Sciatic nerve (tissue), 1 donor: ENCODE measurements around a stretch of chr10.

- PRO-cap, result bidirectional peak, plus-strand start at chr10:136143, minus-strand start at chr10:136017; bidirectional peak, plus-strand start at chr10:136287, minus-strand start at chr10:136196; unidirectional peak, minus-strand start at chr10:136414
Observed at GRCh38 chr10:135913-136650, 827 bp downstream of the ZMYND11 start.

GRCh38 chr10:151059-151789 lies 16.0 kb downstream of the ZMYND11 start:
- PRO-cap, result no peak

GRCh38 chr10:435934-436749 lies 253.3 kb downstream of the DIP2C start:
- PRO-cap, result no peak

GRCh38 chr10:510954-511564 lies 178.4 kb downstream of the DIP2C start:
- PRO-cap, result no peak

DNA sequence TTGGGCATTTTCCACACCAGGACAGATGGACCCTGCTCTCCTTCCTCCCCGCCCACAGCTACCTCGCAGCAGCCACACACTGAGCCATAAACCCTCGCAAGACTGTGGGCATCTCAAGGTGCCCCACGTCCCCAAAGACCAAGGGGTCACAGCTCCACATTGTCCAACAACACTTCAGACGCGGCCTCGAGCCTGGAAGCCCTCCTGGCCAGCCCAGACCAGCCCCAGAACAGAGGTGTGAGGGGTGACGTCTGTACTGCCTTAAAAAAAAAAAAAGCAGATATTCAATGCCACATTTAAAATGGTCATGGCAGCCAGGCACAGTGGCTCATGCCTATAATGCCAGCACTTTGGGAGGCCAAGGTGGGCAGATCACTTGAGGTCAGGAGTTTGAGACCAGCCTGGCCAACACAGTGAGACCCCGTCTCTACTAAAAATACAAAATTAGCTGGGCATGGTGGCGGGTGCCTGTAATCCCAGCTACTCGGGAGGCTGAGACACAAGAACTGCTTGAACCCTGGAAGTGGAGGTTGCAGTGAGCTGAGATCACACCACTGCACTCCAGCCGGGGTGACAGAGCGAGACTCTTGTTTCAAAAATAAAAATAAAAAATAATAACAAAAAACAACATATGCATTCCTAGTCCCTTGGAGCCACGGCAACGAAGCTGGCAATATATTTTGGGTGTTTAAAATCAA lies 36.5 kb downstream of the DIP2C start:
- PRO-cap, result no peak

- PRO-cap, result no peak
Observed at GRCh38 chr10:822699-823530, 108.6 kb downstream of the LARP4B start.

DNA sequence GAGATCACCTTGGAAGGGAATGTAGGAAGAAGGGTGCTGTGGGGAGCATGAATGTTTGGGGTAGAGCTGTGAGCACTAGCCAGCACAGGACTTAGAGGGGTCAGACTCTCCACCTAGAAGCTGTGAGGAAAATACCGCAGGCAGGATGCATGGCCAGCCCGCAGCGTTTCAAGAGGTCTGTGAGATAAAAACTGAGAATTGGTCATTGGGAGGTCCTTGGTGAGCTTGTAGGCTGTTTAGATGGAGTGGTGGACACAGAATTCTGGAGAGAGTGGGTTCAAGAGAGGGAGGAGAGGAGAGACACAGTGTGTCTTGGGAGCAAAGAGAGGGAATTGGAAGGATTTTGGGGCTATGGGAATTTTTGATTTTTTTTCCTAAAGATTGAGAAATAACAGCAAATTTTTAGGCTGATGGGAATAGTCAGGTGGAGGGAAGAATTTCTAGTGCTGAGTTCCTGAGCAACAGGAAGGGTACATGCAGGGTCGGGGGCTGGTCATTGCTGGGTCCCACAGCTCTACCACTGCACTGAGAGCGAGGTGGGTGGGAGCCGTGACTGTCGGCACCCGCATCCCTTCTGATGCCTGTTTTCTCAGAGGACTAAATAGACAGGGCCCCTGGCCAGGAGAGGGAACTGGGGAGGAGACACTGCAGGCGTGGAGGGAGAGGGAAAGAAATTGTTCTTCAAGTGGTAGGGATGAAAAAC lies 7.1 kb downstream of the GTPBP4 start:
- PRO-cap, result no peak

DNA sequence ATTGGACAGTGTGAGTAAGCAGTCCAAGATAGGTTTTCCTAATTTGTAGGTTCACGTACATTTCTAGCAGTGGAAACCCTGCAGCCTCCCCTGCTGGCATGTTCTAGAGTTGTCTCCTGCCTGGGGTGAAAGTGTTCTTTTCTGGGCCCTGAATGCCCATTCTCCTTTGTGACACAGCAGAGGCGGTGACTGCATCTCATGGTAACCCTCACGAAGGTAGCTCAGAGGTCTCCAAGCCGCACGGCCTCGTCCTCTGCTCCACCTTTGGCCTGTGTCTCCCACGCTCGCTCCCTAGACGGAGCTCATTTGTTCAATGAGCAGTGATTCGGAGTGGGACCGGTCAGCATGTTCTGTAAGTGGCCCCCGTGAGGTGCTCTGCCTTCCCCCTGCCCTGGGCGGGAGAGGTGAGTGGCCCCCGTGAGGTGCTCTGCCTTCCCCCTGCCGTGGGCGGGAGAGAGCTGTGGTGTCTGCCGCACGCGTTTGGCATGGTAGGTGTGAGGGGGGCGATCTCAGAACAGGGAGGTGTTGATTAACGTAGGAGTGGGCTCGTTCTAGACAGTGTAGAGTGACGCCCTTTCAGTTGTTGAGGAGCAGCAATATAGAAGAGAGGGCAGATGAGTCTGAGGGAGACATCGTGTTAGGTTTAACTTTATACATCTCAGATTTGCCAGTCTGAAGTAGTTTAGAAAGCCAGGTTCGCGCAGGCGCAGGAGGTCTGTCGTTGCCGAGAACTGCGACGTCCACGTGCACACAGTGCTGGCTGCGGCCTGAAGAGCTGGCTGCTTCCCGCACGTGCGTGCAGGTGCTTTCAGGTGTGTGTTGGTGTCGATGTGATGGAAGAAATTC lies 18.2 kb downstream of the WDR37 start:
- PRO-cap, result no peak

- PRO-cap, result no peak
Observed at GRCh38 chr10:1110166-1110567, 54.0 kb downstream of the WDR37 start.

DNA sequence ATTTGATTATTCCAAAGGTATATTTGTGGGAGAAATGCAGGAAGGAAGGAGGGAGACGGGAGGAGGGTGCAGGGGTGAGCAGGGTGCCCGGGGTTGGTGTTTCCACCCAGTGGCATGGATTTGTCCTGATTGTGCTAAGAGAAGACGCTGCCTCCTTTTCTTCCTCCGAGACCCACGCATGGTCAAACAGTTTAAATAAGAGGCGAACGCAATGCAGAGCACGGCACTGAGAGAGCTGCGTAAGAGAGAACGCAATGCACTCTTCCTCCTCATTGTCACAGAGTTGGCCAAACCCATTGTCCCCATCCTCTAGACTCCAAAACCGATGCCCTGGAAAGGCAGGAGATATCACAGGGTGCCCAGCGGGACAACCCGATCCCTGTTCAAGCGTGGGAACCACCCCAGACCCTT lies 187.9 kb downstream of the ADARB2 start:
- PRO-cap, result no peak

GRCh38 chr10:1552275-1552629 lies 185.1 kb downstream of the ADARB2 start:
- PRO-cap, result no peak

DNA sequence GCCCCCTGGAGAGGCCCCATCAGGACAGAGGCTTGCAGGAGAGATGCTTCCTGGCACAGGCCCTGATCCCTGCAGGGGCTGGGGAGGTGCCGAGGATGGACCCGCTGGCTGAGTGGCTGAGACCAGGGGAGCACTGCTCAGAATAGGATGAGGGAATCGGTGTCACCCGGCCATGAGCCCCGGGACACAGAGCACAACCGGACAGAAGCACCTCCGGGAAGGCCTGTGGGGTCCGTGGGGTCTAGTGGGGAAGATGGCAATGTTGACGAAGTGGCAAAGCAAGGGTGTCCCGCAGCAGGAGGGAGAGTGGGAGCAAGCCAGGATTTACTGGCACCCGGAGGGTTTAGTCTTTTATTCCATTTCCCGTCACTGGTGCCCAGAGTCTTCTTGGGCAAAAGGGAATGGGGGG lies 140.8 kb downstream of the ADARB2 start:
- PRO-cap, result no peak

DNA sequence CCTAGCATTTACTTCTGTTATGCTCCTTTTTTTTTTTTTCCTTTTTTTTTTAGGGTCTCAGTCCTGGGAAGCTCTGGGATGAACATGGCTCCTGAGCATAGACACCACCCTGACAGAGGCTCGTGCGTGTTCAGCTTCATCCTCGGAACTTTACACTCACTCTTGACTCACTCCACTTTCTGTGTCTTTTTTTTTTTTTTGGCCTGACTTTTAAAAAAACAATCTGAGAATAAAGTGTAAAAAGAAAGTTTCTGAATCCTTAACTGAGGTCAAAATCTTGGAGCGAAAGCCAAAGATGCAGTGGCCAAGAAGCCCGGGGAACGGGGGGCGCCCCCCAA lies 19.2 kb upstream of the PFKP start:
- PRO-cap, result no peak

DNA sequence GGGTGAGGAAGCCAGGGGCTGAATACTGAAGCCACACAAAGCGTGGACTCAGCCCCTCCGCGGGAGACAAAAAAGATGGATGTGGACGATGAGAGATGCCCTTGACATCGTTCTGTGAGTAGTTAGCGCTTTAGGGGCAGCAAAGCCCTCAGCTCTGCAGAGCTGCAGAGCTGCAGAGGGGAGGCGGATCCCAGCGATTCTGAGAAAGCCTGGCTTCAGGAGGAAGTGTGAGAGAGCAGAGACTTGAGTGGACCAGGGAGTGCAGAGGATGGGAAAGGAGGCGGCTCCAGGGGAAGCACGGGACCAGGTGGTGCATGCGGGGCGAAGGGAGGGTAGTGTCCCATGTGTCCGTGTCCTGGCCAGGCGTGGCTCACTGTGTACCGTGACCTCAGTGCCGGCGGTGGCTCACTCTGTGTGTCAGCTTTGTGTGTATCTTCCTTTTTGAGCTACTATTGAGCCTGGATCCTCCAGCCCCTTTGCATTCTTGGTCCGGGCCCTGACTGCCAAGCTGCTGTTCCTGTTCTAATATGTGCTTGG lies 250.8 kb upstream of the PITRM1 start:
- PRO-cap, result no peak

DNA sequence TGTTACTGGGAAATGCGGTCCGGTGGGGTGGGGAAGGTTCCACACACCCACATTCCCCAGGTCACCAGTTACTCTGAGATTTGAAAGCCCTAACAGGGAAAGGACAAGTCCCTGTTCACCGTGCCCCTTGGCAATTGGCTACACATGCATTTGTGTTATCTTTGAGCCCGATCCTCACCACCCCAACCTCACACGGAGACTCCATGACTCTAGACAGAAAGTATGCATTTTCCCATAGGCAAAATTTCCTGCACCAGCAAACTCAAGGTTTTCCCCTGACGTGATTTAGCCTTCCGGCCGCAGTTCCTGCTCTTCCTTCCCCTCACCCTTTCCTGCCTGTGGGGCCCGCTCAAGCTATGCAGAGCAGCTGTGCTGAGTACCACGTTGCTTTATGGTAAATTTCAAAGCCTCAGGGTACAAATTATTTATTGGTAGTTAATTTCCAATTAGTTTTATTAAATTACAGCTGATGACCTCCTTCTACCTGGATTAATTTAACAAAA lies 282.8 kb upstream of the PITRM1 start:
- PRO-cap, result no peak

DNA sequence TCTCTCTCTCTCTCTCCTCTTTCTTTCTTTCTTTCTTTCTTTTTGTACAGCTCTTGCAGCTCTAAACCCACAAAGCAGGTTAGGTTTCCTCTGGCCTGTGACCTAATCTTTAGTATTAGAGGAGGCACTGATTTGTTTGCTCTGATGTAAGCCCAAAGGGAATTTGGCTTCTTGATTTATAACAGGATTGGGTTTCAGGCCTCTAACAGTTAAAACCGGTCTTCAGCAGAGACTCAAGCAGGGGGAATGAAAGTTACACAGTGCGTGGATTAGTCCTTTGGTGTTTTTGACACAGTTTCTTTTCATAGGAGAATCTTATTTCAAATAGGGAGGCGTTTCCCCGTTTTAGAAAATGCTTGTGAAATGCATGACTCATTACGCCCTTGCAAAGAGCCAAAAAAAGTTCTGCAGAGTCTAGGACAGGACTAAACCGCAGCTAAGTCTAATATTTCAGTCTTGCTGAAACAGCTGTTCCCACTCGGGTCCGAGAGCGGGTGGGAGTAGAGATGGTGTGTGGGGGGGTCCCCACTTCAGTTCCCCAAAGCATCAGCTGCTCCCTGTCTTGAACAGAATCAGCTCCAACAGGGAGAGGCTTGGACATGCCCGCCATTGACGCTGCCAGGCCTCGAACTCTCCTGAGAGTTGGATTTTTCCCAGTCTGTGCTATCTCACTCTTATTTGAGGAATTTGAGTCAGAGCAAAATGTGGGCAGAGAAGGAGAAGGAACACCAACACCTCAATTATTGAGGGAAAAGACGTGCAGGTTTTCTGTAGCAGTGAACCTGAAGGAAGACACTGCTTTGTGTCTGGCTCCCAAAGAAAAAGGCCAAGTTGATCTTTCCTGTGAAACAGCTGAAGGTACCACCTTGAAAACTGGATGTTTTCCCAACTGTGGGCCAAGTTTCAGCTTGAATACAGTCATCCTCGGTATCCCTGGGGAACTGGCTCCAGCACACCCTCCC lies 296.6 kb upstream of the PITRM1 start:
- PRO-cap, result bidirectional peak, plus-strand start at position 396 of the sequence, minus-strand start at position 248 of the sequence

GRCh38 chr10:3493859-3495247 lies 290.7 kb downstream of the KLF6 start:
- PRO-cap, result no peak

GRCh38 chr10:3538771-3539516 lies 246.1 kb downstream of the KLF6 start:
- PRO-cap, result unidirectional peak, minus-strand start at chr10:3538892; bidirectional peak, plus-strand start at chr10:3539267, minus-strand start at chr10:3539105

GRCh38 chr10:3762735-3763613 lies 22.0 kb downstream of the KLF6 start:
- PRO-cap, result no peak

DNA sequence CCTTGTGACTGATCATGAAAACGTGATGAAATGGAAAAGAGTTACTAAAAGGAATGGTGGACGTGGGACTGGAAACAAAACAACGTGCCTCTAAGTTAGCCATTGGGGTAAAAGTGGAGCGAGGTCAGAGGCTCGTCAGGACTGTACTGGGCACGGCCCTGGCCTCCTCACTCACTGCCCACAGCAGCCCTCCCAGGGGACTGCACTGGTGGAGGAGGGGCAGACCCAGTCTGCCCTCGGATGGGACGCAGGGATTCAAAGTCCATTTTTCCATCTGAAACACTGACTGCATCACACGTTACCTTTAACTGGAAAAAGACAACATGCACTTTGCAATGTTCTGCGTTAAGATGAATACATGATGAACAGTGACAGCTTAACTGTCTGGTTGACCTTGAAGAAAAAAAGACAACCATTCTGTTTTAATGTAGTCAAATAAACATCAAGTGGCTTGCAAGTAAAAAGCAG lies 19.0 kb downstream of the KLF6 start:
- PRO-cap, result no peak